Caco-2 (cell line): ENCODE measurements around a stretch of chr3.

DNA sequence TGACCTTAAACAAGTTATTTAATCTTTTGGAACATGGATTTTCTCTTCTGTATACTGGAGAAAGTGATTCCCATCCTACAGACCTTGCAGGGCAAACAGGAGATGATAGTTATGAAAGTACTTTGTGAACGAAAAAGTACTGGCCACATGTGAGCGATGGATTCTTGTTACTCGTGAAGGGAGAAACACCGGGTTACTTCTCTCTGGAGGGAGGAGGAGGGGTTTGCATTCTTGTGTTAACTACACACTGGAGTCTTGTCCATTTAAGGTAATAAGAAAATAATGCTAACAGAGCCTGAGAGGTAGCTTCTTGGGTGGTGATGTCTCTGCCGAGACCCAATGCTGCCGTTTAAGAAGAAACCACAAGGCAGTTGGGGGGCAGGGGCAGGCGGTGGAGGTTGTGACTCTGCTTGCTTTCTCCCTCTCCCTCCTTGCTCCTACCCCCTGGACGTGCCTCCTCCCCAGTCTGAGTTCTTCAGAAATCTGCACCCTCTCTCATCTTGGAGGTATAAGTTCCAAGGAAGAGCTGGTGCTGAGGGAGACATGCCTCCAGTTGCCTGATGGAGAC lies 59.6 kb downstream of the KALRN start:
- PRO-cap, result no peak
- RRBS, result no CpG with 5 or more reads among the region's 8 CpGs

GRCh38 chr3:124248348-124249237 lies 215.4 kb downstream of the KALRN start:
- PRO-cap, result no peak
- RRBS, result 29% methylated on average over 1 of the region's 7 CpGs

- PRO-cap, result no peak
- RRBS, result no CpG with 5 or more reads among the region's 1 CpG
These were observed 249.7 kb downstream of the KALRN start for GRCh38 chr3:124282921-124283214.

DNA sequence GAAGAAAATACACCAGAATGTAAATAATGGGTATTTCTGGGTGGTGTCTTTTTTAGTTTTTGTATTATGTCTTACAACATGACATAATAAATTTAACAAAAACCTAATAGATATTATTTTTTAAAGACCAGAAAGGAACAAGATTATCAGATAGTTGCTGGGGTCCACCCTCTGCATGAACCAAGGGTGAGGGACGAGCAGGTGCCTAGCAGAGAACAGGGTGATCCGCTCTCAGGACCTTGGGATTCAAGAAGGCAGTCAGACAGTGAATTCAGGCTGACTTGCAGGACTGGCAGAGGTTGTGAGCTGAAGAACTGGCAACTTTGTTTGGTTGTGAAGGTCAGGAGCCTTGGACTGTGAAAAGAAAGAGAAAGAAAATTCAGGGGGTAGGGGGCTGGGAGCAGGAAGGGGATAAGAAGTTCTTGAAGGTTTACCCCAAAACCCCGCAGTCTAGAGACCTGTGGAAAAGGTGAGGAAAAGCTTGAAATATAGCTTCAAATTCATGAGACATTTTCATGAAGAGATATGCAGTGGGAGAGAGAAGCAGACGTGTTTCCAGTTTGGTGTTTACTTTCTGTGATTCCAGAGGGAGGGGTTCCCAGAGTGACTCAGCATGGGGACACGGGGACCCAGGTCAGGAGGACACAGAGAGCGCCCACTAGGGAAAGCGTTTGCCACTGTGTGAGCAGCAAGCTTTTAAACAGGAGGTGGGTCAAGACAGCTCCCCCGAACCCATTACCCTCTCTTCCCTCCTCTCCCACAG lies 217.3 kb upstream of the UMPS start:
- PRO-cap, result bidirectional peak, plus-strand start at position 661 of the sequence, minus-strand start at position 562 of the sequence
- RRBS, result no CpG with 5 or more reads among the region's 8 CpGs

DNA sequence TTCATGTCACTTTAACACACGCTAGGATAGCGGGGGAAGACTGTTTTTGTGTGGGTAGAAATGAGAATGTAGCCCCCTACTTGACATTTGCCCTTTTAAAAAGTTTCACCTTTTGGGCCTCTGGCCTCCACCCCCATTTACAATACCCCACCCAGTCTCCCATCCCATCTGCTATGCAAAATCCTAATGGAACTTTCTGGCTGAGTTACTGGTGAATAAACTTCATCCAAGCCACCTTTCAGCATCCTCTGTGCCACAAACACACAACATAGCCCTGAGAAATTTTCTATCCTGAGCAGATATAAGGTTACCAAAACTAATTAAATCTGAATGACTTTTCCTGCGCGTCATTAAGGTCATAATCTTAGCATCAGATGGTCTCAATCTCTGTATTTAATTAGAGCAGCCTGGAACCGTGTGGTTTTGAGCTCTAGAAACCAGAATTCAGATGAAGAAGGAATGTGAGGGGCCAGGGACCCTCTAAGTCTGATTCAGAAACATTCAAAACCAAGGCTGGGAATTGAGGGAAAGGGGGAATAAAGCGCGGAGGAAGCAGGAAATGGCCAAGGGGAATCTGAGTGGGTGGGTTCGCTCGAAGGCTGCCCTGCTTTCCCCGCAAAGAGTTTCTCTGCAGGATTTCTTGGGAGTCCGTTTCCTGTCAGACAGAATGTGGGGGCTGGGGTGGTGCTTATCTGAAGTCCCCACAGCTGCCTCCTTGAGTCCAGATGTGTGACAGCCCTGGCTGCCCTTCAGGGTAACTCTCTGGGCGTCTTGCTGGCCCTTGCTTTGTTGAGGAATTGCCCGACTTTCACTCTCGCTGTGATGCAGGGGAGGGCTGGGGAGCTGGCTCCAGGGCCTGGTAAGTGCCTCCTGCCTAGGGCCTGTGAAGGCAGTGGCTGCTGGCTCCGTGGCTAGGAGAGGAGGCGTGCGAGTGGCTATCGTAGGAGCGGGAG lies 144.3 kb upstream of the UMPS start:
- PRO-cap, result no peak
- RRBS, result no CpG with 5 or more reads among the region's 19 CpGs

DNA sequence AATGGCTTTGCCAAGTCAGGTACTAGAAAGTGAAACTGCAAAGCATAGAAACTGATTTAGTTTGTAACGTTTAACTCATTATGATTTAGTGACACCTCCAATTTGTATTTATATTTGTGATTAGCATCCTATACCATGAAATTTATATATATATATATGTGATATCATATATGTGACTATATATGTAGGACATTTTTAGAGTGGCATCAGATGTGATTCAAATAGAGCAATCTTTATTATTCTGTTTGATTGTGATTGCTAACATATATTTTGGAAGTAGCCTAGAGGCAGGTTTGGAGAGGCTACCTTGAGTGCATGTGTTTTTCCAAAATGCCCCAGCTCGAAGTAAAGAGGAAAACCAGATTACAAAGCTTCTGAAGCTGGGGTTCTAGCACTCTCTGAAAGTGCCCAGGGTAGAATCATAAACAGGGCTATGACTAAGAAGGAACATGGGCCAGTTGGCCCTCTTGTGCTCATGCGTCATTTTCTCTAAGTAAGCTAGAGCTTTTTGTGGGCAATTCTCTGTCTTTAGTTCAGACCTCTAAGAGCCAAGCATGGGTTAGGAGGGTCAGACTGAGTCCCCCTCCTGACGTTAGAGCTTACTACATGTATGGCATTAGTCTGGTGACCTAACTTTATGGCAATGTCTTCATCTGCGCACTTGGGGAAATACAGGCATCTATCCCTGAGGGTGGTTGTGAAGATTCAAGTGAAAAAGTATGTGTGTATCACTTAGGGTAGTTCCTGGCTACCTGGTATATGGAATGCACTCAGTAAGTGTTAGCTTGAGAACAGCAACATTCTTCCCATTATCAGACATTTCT lies 129.5 kb upstream of the UMPS start:
- PRO-cap, result no peak
- RRBS, result no CpG with 5 or more reads among the region's 5 CpGs

GRCh38 chr3:124609244-124609905 lies 120.9 kb upstream of the UMPS start:
- PRO-cap, result no peak
- RRBS, result no CpG with 5 or more reads among the region's 3 CpGs

DNA sequence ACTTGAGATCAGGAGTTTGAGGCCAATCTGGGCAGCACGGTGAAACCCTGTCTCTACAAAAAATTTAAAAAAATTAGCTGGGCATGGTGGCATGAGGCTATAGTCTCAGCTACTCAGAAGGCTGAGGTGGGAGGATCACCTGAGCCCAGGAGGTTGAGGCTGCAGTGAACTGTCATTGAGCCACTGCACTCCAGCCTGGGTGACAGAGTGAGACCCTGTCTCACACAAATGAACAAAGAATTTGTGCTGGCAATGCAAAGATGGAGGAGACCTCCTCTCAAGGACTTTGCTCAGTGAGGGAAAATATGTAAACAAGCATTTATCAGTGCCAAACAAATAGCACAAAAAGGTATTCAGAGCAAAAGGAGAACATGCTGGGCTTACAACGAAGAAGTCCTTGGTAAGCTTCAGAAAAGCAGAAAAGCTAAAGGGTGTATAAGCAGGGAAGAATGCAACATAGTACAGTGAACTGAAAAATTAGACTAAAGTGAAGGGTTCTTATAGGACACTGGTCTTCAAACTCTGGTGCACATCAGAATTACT lies 113.1 kb upstream of the UMPS start:
- PRO-cap, result bidirectional peak, plus-strand start at position 349 of the sequence, minus-strand start at position 234 of the sequence
- RRBS, result no CpG with 5 or more reads among the region's 2 CpGs

DNA sequence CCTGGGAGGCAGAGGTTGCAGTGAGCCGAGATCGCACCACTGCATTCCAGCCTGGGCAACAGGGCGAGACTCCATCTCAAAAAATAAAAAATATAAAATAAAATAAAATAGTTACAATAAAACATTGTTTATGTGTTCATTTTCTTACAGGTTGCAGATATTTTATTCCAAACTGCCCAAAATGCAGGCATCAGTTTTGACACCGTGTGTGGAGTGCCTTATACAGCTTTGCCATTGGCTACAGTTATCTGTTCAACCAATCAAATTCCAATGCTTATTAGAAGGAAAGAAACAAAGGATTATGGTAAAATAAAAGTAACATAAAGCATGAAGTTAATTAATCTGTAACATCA lies 4.7 kb downstream of the UMPS start:
- PRO-cap, result no peak
- RRBS, result no CpG with 5 or more reads among the region's 4 CpGs

DNA sequence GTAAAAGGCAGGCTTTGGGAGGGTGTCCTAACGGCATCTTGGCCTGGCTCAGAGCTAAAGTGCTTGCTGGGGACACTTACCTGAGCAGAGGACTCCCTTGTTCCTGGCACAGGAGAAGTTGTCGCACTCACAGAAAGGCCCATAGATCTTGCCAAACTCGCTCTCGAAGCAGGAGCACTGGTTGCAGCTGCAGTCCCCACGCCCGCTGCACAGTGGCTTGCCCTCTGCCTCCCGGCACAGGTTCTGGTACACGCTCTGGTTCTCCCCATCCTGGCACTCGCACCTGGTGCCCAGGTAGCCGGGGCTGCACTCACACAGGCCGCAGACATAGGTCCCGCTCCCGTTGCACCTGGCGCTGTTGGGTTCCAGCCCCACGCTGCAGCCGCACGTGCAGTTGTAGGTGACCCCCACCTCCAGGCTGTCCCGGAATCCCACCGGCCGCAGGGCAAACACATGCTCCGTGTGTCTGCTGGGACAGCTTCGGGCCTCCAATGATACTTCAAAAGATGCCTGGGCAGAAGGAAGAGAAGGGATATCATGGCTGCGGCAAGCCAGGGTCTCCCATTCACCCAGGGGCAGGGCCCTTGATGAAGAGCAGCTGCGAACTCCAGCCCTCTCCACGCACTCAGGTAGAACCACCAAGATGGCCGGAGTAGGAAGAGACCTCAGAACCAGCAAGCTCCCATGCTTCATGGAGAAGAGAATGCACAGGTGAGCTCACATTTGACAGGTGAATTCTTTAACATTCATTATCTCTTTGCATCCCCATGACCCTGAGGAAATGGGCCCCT lies 66.3 kb downstream of the UMPS start:
- PRO-cap, result no peak
- RRBS, result 97% methylated on average over 5 of the region's 26 CpGs

GRCh38 chr3:124808851-124809434 lies 78.2 kb downstream of the ITGB5 start:
- PRO-cap, result no peak
- RRBS, result no CpG with 5 or more reads among the region's 5 CpGs

DNA sequence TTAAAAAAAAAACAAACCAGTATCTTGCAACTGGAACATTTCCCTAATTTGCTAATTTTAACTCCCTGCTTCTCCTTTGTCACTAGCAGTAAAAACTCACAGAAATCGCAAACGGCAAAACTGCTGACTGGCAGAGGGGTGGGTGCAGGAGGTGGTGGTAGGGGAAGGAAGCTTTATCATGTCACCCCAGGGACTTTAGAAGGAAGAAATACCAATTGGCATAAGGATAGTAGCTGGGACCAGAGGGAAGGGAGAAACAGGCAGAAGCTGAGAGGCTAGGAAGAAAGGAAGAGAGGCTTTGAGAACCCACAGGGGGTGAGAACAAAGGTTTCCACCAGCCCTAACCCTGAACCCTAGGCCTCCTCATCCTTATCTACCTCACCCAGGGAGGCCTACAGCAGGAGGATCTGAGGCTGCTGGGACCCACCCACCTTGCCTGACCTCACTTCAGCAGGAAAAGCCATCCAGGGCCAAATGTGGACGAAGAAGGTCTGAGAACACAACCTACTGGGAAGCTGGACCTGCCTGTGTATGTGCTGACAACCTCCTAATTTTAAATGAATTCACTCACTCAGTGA lies 10.7 kb downstream of the ITGB5 start:
- PRO-cap, result no peak
- RRBS, result no CpG with 5 or more reads among the region's 3 CpGs

GRCh38 chr3:124916787-124917259 lies 17.7 kb downstream of the MUC13 start:
- PRO-cap, result no peak
- RRBS, result no CpG with 5 or more reads among the region's 6 CpGs

DNA sequence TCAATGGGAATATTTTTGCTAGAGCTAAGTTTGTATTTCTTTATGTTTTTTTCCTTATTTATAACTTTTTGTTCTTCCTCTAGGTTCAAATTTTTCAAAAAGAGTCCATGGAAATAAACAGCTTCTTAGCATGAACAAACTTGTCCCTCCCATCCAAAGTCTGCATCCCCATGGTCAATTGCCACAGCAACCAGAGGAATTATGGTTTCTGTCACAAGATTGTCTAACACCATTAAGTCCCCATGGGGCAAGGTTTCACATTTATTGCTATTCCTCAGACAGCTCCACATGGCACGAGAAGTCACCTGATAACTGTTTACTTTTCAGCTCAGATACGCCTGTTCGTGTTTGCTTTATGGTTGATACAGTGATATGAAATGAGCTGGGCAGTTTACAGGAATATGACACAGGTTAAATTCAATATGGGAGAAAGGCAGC lies 37.9 kb upstream of the MUC13 start:
- PRO-cap, result no peak
- RRBS, result no CpG with 5 or more reads among the region's 3 CpGs

GRCh38 chr3:125211548-125212273 lies 837 bp downstream of the SLC12A8 start:
- PRO-cap, result bidirectional peak, plus-strand start at chr3:125212139, minus-strand start at chr3:125212056
- RRBS, result 16% methylated on average over 1 of the region's 16 CpGs

DNA sequence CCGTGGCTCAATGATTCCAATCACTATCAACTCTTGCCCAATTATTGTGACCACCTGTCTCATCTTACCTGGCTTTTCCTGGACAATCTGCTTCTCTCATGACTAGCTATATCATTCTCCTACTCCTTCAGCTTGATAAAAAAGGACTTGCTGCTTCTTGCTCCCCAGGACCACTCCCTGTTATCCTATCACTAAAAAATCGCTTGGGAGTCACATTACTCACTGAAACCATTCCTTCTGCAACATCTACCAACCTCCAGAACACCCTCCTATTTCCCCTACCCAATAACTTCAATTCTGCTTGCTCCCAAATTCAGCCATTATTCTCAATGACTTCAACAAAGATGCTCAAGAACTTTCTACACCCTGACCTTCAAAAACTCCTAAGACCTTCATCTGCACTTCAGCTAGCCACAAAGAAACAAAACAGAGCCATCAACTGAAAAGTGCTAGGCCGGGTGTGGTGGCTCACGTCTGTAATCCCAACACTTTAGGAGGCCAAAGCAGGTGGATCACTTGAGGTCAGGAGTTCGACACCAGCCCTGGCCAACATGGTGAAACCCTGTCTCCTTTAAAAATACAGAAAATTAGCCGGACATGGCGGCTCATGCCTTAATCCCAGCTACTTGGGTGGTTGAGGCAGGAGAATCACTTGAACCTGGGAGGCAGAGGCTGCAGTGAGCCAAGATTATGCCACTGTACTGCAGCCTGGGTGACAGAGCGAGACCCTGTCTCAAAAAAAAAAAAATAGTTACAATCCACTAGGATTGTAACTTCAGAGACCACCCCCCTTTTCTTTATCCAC lies 13.8 kb downstream of the ZNF148 start:
- PRO-cap, result no peak
- RRBS, result no CpG with 5 or more reads among the region's 8 CpGs

GRCh38 chr3:125634334-125634577 lies 39.0 kb upstream of the OSBPL11 start:
- PRO-cap, result no peak
- RRBS, result no CpG with 5 or more reads among the region's 2 CpGs

DNA sequence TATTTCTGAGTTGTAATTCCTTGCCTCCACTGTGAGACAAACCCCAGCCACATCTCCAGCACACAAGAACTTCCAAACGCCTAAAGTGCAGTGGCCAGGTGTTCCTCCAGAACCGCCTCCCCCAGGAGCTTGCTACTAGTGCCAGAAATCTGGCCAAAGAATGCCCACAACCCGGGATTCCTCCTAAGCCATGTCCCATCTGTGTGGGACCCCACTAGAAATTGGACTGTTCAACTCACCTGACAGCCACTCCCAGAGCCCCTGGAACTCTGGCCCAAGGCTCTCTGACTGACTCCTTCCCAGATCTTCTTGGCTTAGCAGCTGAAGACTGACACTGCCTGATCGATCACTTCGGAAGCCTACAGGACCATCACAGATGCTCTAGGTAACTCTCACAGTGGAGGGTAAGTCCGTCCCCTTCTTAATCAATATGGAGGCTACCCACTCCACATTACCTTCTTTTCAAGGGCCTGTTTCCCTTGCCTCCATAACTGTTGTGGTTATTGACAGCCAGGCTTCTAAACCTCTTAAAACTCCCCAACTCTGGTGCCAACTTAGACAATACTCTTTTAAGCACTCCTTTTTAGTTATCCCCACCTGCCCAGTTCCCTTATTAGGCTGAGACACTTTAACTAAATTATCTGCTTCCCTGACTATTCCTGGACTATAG lies 103.0 kb upstream of the ROPN1B start:
- PRO-cap, result no peak
- RRBS, result no CpG with 5 or more reads among the region's 6 CpGs

- PRO-cap, result no peak
- RRBS, result no CpG with 5 or more reads among the region's 4 CpGs
These were observed 18.3 kb upstream of the SLC41A3 start for GRCh38 chr3:126102253-126102656.

DNA sequence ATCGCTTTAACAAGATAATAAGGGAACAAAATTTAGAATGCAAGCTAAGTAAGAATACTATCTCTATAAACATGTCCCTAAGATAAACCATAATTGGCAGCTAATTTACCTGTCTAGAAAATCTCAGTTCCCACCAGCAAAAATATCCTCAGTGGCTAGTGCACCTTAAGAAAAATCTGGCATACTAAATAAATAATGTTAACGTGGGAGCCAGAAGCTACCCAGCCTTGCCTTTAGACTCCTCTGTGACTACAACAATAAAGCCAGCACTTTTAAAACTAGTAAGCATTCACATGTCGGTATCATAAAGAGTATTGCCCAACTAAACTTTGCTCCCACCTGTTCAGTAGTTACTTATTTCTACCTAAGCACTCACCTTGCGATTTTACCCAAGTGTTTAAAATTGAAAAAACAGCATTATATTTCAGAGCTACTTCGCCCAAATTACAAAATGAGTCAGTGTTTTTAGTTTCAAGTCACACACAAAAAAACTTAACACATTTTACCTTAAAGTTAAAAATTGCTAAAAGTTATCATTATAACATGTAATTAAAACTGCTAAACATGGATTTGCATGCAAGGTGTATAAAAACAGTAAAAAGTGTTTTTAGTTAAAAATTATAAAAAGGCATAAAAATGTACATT lies 12.8 kb downstream of the ALDH1L1 start:
- PRO-cap, result no peak
- RRBS, result no CpG with 5 or more reads among the region's 5 CpGs